ENCODE results near the genes MAPRE1, SUN5, CDK5RAP1 and SNTA1.

DNA sequence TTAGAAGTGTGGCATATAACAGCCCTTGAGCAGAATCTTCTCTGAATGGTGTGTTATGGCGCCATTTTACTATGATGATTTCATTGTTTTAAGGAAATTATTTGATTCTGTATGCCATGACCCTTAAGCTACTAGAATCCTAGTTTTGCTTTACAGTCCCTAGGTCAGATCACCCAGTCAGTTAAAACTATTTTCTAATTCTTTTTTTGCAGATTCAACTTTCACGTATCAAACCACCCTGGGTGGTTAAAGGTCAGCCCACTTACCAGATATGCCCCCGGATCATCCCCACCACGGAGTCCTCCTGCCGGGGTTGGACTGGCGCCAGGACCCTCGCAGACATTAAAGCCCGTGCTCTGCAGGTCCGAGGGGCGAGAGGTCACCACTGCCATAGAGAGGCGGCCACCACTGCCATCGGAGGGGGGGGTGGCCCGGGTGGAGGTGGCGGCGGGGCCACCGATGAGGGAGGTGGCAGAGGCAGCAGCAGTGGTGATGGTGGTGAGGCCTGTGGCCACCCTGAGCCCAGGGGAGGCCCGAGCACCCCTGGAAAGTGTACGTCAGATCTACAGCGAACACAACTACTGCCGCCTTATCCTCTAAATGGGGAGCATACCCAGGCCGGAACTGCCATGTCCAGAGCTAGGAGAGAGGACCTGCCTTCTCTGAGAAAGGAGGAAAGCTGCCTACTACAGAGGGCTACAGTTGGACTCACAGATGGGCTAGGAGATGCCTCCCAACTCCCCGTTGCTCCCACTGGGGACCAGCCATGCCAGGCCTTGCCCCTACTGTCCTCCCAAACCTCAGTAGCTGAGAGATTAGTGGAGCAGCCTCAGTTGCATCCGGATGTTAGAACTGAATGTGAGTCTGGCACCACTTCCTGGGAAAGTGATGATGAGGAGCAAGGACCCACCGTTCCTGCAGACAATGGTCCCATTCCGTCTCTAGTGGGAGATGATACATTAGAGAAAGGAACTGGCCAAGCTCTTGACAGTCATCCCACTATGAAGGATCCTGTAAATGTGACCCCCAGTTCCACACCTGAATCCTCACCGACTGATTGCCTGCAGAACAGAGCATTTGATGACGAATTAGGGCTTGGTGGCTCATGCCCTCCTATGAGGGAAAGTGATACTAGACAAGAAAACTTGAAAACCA lies 76.5 kb downstream of the ASXL1 start:
- PRO-cap, result no peak
CAGE:
- cytosol, long polyA plus RNA, result no peak
- long polyA plus RNA, result no peak
- nucleus, long polyA plus RNA, result no peak

- PRO-cap, result no peak
CAGE:
- cytosol, long polyA plus RNA, result no peak
- long polyA plus RNA, result no peak
- nucleus, long polyA plus RNA, result no peak
Measured at GRCh38 chr20:32473058-32473922, 111.8 kb downstream of the NOL4L start.

DNA sequence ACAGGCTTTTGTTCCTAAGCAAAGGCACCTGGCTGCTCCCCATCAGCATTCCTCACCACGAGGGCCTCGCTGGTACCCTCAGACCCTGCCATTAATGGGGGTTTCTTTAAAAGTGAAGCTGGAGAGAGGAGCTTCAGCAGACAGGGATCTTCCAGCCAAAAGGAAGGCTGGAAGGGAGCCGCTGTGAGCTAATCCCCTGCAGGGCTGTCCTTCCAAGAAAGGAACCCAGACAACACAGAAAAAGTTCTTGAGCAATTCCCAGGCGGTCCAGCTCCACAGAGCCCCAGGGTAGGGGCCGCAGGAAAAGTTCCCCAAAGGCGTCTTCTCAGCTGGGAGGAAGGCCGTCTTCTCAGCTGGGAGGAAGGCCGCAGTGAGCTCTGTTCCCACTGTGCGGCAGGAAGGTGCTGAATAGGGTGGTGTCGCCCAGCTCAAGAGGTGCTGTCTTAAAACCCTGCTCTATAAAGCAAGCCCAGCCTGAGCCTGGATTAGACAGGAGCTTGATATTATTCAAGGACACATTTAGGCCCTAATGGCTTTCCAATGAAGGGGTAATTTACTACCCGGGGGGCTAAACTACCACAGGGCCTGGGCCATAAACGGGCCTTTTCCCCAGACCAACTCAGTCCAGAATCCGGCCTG lies 103.8 kb downstream of the NOL4L start:
- PRO-cap, result no peak
CAGE:
- cytosol, long polyA plus RNA, result no peak
- long polyA plus RNA, result no peak
- nucleus, long polyA plus RNA, result no peak

- PRO-cap, result no peak
CAGE:
- cytosol, long polyA plus RNA, result no peak
- long polyA plus RNA, result no peak
- nucleus, long polyA plus RNA, result no peak
Measured at GRCh38 chr20:32485370-32485509, 99.9 kb downstream of the NOL4L start.

DNA sequence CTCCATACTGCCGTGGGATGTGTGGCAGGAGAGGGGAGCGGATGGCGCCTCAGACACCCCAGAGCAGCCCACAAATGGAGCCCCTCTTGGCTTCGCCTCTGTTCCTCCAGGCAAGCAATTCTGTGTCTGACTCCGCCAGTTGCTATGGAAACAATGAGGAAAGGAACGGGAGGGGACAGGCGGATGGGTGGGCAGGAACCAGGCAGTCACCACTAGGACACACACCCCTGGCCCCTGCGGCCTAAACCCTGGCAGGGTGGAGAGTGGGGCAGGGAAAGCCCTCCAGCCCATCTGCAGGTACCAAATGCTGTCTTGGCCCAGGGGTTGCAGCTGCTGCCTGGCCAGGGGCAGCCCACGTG lies 66.6 kb downstream of the NOL4L start:
- PRO-cap, result no peak
CAGE:
- cytosol, long polyA plus RNA, result no peak
- long polyA plus RNA, result no peak
- nucleus, long polyA plus RNA, result no peak

- PRO-cap, result no peak
CAGE:
- cytosol, long polyA plus RNA, result no peak
- long polyA plus RNA, result no peak
- nucleus, long polyA plus RNA, result no peak
Measured at GRCh38 chr20:32528157-32528982, 56.8 kb downstream of the NOL4L start.

DNA sequence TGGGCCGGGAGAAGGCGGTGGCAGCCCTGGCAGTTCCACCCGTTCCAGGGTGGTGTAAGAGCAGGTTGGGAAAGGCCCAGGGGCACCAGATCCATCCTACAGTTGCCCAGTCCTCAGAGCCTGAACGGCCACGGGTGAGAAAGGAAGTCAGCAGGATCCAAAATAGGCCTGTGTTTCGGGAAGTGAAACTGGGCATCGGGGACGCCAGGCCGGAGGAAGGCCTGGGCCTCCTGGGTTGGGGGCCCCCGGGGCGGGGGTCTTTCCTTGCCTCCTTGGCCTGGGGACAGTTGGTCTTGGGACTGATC lies 17.9 kb upstream of the NOL4L start:
- PRO-cap, result no peak
CAGE:
- cytosol, long polyA plus RNA, result no peak
- long polyA plus RNA, result no peak
- nucleus, long polyA plus RNA, result no peak

DNA sequence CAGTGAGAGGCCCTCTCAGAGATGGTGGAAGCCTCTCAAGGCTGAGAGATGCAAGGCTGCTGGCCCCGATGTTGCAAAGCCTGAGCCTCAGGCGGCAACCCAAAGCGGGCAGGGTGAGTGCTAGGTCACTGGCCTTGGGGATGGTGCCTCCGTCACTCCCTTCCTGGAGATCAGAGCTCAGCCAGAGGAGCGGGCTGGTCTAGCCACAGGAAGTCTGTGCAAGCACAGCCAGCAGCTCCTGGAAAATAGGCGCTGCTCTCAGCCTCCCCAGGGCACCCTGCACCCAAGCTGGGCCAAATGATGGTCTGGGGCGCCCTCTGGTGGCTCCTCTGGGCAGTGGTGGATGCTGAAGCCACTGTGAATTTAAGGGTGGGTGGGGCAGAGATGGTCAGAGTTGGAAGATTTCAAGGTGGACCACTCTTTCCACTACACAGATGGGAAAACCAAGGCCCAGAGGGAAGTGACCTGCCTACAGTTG lies 20.9 kb downstream of the C20orf203 start:
- PRO-cap, result no peak
CAGE:
- cytosol, long polyA plus RNA, result no peak
- long polyA plus RNA, result no peak
- nucleus, long polyA plus RNA, result no peak

GRCh38 chr20:32672248-32673052 lies 1.3 kb downstream of the C20orf203 start:
- PRO-cap, result no peak
CAGE:
- cytosol, long polyA plus RNA, result no peak
- long polyA plus RNA, result no peak
- nucleus, long polyA plus RNA, result no peak

DNA sequence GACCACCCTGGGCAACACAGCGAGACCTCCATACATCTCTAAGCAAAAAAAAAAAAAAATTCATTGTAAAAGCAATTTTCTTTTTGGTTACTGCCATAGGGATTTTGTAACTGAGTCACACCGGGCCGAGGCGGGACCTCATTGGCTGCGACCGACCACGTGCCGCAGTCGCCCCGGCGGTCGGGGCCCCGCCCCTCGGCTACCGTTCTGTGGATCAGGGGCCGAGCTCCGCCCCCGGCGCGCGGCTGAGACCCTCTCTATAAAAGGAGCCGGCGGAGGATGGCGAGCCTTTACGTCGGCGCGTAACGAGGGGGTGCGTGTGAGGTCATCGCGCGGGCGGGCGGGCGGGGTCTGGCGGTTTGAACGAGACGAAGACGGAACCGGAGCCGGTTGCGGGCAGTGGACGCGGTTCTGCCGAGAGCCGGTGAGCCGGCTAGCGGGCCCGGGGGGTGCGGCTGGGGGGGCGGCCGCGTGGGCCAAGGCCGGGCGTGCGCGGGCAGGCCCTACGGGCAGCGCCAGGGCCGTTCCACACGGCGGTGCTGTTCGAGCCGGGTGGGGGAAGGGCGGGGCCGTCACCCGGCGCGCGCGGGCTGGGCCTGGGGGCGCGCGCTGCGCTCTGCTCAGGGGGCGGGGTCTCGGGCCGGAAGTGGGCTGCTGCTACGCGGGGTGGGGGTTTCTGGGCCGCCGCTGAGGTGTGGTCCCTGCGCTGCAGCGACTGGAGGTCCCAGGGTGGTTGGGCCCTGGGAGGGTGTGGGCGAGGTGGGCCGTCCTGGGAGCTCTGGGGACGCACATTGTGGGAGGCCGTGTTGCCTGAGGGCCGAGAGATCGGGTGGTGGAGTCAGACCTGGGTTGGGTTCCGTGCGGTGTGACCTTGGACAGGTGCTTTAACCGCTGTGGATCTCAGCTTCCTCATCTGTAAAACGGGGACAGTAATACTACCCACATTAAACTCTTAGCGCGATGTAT lies at the start of gene MAPRE1:
Gene MAPRE1 (plus strand): TSS at position 350 of the 966 bp plus-strand sequence.
- PRO-cap, result bidirectional peak, plus-strand start at position 350 of the sequence, minus-strand start at position 115 of the sequence
CAGE:
- cytosol, long polyA plus RNA, result start-site peak on the plus strand centred at position 361 of the sequence, 36 bp wide, 475 and 416 reads in 2 replicates
- long polyA plus RNA, result start-site peak on the plus strand centred at position 371 of the sequence, 58 bp wide, 1,202 and 819 reads in 2 replicates
- nucleus, long polyA plus RNA, result start-site peak on the plus strand centred at position 361 of the sequence, 28 bp wide, 309 and 107 reads in 2 replicates

DNA sequence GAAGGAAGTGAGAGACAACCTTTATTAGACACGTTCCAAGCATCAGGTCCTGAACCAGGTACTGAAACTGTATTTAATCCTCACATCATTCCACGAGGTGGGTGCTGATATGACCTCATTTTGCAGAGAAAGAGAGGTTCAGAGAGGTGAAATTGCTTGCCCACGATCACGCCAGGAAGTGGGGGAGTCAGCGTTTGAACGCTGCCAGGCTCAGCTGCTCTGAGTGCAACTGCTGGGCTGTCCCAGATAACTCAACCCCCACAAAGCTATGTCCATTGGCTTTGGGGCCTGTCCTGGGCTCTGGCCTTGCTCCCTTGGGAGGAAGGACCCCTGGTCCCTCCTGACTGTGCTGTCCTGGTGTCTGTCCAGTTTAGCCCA lies 38.7 kb downstream of the SUN5 start:
- PRO-cap, result no peak
CAGE:
- cytosol, long polyA plus RNA, result no peak
- long polyA plus RNA, result no peak
- nucleus, long polyA plus RNA, result no peak

DNA sequence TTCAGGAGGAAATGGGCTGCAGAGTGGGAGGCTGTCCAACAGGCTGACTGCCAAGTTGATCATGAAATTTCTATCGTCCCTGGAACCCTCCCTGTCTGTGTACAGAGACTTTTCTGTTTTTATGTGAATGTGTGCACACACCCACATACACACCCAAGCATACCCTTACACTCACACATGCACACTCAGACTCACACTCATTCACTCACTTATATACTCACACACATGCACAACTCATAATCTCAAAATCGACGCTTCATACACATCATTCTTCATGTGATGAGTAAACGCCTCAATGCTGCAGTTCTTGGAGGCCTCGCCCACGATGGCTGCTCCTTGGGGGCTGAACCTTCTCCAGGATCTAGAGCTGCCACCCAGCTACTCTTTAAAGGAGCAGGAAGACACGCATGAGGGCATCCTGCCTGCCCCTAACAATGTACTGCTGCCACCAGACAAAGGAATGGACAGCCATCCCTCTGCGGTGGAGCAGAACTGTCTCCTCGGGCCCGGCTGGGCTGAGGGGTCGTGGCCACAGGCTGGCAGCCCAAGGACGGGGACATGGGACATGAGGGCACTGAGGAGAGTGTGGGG lies 35.5 kb downstream of the SUN5 start:
- PRO-cap, result no peak
CAGE:
- cytosol, long polyA plus RNA, result no peak
- long polyA plus RNA, result no peak
- nucleus, long polyA plus RNA, result no peak

GRCh38 chr20:33004339-33004749 lies at the start of gene SUN5:
Gene SUN5, minus strand, starts transcription at chr20:33004433.
- PRO-cap, result no peak
CAGE:
- cytosol, long polyA plus RNA, result no peak
- long polyA plus RNA, result no peak
- nucleus, long polyA plus RNA, result no peak

DNA sequence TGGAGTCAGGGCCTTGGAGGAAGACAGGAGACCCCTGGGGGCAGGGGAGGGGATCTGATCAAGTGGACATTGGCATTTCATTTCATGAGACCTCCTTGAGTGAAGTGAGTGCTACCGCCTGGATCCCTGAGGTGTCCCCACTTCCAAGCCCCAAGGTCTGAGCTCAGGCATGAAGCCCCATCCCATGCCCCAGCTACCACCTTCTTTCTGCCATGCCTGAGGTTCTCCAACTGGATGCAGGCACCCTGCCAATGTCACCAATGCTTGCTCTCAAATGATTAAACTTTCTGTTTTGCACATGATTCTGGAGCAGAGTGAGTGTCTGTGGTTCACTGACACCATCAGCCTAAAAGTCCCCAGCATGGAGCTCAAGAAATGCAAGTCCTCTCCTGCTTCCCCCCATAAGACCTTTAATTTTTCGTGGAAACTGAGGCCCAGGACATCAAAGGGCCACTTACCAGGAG lies 43.7 kb upstream of the BPIFA2 start:
- PRO-cap, result no peak
CAGE:
- cytosol, long polyA plus RNA, result no peak
- long polyA plus RNA, result no peak
- nucleus, long polyA plus RNA, result no peak

- PRO-cap, result bidirectional peak, plus-strand start at chr20:33401582, minus-strand start at chr20:33401519
CAGE:
- cytosol, long polyA plus RNA, result no peak
- long polyA plus RNA, result start-site peak on the minus strand at chr20:33401513-33401523, 89 and 75 reads in 2 replicates
- nucleus, long polyA plus RNA, result no peak
Measured at GRCh38 chr20:33401060-33401831, at the start of gene CDK5RAP1. Gene CDK5RAP1, minus strand, starts transcription at chr20:33401519.

- PRO-cap, result no peak
CAGE:
- cytosol, long polyA plus RNA, result no peak
- long polyA plus RNA, result no peak
- nucleus, long polyA plus RNA, result no peak
Measured at GRCh38 chr20:33431727-33432365, 11.7 kb downstream of the SNTA1 start.

GRCh38 chr20:33443477-33443807 lies at the start of gene SNTA1:
Gene SNTA1, minus strand, starts transcription at chr20:33443763.
- PRO-cap, result bidirectional peak, plus-strand start at chr20:33443990, minus-strand start at chr20:33443749
CAGE:
- cytosol, long polyA plus RNA, result no peak
- long polyA plus RNA, result no peak
- nucleus, long polyA plus RNA, result no peak

DNA sequence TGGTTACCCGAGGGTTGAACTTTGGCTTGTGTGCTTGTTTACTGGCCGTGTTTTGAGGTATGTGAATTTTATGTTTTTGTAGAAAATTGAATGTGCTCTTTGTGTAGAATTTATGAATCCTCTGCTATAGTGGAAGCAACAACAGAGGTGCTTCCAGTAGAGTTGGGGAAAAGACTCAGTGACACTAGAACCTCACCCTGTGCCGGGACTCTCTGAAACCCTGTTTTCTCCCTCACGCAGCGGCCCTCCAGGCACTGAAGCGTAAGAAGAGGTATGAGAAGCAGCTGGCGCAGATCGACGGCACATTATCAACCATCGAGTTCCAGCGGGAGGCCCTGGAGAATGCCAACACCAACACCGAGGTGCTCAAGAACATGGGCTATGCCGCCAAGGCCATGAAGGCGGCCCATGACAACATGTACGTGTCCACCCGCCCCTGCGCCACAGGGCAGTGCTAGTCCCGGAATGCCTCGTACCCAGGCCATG lies 37.1 kb downstream of the CHMP4B start:
- PRO-cap, result no peak
CAGE:
- cytosol, long polyA plus RNA, result no peak
- long polyA plus RNA, result no peak
- nucleus, long polyA plus RNA, result no peak

- PRO-cap, result no peak
CAGE:
- cytosol, long polyA plus RNA, result no peak
- long polyA plus RNA, result no peak
- nucleus, long polyA plus RNA, result no peak
Measured at GRCh38 chr20:34035569-34036067, 41.9 kb downstream of the RALY start.

- PRO-cap, result no peak
CAGE:
- cytosol, long polyA plus RNA, result no peak
- long polyA plus RNA, result no peak
- nucleus, long polyA plus RNA, result no peak
Measured at GRCh38 chr20:34121568-34122059, 9.6 kb upstream of the EIF2S2 start.

All from A549 (cell line).